Hair follicle dermal papilla cell (primary cell): Measurements from ENCODE around the gene BCL2.

GRCh38 chr18:61651789-61652152 lies 241.0 kb downstream of the RNF152 start:
- CAGE, long polyA plus RNA, result no peak

DNA sequence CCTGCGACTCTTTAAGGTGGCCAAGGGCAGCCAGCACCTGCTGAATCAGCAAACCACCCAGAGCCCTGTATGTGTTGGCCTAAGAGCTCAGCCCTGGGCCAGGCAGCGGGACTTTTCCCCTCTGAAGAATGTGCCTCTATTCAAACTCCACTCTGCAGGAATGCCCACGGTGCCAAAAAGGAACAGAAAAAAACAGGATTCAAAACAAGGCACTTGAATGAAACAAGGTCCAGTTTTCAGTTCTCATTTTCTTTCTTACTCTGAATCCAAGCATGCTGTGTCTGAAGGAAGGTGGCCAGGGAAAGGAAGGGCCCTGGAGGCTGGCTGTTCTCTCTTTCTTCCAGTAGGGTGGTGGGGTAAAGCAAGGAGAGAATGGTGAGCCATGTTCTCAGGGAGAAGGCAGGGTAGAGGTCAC lies 150.1 kb downstream of the RNF152 start:
- CAGE, long polyA plus RNA, result no peak

- CAGE, long polyA plus RNA, result no peak
Observed at GRCh38 chr18:61847711-61848504, 44.9 kb downstream of the RNF152 start.

DNA sequence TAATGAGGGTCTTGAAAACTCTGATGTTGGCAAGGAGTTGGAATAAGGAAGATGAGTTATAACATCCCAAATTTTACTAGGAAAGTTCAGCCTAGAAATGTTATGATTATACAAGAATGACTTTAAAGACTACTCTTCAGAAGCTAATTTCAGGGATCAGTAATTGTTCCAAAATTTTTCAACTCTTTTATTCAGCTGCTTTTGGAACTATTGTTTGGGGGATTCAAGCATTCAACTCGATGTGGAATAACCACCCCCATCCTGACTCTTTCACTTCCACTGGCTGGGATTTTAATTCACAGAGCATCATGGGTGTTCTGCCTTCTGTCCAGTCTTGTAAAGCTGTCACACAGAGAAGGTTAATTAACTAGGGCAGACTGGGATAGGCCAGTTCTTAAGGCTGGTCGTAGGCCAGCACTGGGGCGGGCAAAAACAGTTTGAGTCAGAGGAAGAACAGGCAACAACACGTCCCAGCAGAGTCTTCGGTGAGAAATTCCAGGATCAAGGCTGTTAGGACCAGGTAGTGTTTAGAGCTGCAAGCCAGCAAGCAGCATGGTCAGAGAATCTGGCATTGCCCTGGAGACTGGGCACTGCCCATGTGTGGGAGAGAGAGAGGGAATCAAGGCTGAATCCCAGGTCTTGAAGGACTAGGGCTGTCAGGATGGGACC lies 3.9 kb upstream of the RNF152 start:
- CAGE, long polyA plus RNA, result no peak

GRCh38 chr18:61941564-61941800 lies 48.7 kb upstream of the RNF152 start:
- CAGE, long polyA plus RNA, result no peak

GRCh38 chr18:61949729-61950486 lies 57.1 kb upstream of the RNF152 start:
- CAGE, long polyA plus RNA, result no peak

GRCh38 chr18:62017856-62018585 lies 125.2 kb upstream of the RNF152 start:
- CAGE, long polyA plus RNA, result no peak

DNA sequence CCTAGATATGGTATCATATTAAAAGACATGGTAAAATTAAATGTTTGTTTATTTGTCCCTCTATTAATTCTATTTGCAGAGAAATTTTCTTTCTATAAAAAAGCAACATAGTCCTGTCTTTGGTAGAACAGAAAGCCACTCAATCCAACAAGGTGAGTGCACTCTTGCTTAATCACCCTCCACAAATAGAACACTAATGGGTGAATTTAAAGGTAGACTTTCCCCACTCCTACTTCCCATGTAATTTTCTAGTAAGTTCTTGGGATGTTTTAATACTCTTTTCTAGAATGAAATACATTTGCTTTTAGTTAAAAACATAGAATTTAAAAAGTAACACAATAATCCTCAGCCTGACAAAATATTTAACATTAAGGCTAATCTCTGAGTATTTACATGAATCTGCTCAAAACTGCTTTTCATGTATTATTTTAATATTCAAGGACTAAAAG lies 97.6 kb downstream of the PIGN start:
- CAGE, long polyA plus RNA, result no peak

DNA sequence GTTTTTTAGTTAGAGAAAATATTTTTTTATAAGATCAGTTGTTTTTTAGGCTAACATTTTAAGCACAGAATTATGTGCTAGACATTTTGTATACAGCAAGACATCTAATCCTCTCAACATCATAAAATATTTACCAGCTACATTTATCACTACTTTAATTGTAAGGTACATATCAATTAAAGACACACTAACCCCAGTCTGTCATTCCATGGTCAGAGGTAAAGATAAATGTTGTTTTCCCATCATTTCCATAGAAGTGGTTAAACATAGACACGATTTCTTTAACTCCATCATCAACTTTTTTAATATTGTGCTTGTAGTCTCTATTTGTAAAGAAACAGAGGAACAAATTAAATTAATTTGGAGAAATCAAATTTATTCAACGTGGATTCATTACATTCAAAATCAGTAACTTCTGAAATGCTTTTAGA lies 40.1 kb downstream of the PIGN start:
- CAGE, long polyA plus RNA, result no peak

GRCh38 chr18:62339215-62339649 lies 14.1 kb downstream of the TNFRSF11A start:
- CAGE, long polyA plus RNA, result no peak

DNA sequence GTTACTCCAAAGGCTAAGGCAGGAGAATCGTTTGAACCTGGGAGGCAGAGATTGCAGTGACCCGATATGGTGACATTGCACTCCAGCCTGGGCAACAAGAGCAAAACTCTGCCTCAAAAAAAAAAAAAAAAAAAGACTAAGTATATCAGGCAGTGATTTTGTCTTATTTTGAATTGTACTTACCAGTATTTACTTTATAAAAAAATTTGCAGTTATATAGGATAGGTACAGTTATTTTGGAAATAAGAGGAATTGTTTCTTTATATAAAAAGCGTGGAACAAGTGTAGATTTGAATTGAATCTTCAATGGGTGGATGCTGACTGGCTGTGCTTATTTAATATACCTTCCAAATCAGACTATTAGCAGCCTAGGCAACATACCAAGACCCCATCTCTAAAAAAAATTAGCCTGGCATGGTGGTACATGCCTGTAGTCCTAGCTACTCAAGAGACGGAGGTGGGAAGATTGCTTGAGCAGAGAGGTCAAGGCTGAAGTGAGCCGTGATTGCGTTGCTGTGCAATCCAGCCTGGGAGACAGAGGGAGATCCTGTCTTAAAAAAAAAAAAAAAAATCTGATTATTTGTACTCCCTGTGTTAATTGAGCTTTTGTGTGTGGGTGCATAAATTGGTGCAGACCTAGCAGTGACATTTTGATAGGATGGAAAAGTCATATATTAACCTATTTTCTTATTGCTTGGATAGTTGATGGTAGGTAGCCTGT lies 11.1 kb downstream of the ZCCHC2 start:
- CAGE, long polyA plus RNA, result no peak

GRCh38 chr18:62596475-62597079 lies 73.8 kb downstream of the ZCCHC2 start:
- CAGE, long polyA plus RNA, result no peak

- CAGE, long polyA plus RNA, result no peak
Observed at GRCh38 chr18:62716849-62717962, 1.9 kb downstream of the PHLPP1 start.

GRCh38 chr18:62978264-62979361 lies 263.3 kb downstream of the PHLPP1 start:
- CAGE, long polyA plus RNA, result no peak

- CAGE, long polyA plus RNA, result no peak
Observed at GRCh38 chr18:63099780-63100084, 219.8 kb downstream of the BCL2 start.

GRCh38 chr18:63147739-63148332 lies 171.7 kb downstream of the BCL2 start:
- CAGE, long polyA plus RNA, result no peak

- CAGE, long polyA plus RNA, result no peak
Observed at GRCh38 chr18:63154742-63155797, 164.5 kb downstream of the BCL2 start.

GRCh38 chr18:63181855-63182318 lies 137.7 kb downstream of the BCL2 start:
- CAGE, long polyA plus RNA, result no peak

DNA sequence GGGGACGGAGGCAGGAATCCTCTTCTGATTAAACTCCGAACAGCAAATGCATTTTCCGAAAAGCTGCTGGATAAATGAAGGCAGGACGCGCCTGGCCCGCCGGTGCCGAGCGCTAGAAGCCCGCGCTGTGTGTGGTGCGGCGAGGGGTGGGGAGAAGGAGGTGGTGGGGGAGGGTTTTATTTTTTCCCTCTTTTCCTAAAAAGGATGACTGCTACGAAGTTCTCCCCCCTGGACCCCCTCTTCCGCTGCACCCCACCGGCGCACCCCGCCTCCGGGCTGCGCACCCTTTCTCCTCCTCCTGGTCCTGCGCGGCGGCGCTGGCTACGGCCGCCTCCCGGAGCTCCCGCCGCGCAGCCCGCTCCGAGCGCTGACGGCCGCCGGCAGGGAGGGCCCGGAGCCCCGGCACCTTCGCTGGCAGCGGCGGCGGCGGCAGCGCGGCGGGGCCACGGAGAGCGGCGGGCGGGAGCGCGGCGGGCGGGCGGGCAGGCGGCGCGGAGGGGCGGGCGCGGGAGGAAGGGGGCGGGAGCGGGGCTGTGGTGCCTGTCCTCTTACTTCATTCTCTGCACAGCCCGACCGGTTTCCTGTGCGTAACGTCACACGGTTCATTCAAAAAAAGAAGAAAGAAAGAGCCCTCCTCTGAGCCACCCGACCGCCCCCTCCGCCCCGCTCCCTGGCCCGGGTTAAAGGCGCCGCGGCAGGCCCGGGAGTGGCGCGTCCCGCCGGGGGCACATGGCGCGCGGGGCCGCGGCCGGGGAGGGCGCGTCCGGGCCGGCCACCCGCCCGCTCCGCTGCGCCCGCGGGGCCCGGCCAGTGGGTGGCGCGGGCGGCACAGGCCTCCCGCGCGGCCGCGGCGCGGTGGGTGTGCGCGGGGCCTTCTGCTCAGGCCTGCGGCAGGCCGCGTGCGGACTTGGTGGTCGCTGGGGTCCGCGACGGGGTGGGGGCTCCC lies at the start of gene BCL2:
Gene BCL2, minus strand, starts transcription at position 148 of the 946 bp plus-strand sequence.
- CAGE, long polyA plus RNA, result no peak

DNA sequence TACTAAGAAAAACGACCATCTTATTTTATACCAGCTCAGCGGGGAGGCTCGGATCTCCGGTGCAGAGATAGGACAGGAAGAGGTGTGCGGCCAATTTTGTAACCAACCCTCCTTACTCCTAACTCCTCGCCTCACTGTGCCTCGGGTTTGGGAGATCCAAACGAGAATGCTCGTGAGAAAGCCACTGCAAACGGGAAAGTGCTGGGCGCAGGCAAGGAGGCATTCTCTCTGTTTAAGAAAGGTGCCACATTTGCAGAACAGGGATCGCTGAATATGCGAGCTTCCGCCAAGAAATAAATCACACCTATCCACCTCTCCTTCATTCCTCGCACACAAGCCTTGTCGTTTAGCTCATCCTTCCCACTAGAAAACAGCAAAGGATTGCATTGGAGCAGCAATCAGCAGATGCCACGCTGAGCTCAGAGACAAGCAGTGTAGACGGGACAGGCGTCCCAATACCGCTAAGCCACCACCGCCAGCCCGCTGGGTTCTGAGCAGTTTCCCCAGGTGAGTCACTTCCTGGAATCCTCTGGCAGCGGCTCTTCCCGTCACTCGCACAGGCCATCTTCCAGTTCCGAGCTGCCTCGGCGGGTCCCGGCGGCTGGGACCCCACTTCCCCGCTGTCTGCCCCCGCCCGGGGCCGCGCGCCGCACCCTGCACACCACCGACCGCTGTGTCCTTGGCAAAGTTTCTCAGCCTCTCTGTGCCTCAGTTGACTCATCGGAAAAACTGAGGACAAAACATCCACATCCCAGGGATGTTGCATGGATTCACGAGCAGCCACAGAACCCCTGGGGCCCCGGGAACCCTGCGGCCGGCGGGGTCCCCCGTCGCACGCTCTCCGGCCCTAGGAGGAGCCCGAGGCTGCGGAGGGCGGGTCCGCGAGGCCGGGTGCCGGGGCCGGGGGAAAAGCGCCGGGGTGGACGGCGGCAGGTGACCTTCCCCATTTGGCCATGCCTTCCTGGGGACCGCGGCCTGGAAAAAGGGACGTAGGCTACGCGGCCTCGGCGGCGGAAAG lies 751 bp downstream of the KDSR start:
- CAGE, long polyA plus RNA, result no peak